Left lung (tissue), 1 donor: Measurements from ENCODE around the genes MTF1 and FHL3.

DNA sequence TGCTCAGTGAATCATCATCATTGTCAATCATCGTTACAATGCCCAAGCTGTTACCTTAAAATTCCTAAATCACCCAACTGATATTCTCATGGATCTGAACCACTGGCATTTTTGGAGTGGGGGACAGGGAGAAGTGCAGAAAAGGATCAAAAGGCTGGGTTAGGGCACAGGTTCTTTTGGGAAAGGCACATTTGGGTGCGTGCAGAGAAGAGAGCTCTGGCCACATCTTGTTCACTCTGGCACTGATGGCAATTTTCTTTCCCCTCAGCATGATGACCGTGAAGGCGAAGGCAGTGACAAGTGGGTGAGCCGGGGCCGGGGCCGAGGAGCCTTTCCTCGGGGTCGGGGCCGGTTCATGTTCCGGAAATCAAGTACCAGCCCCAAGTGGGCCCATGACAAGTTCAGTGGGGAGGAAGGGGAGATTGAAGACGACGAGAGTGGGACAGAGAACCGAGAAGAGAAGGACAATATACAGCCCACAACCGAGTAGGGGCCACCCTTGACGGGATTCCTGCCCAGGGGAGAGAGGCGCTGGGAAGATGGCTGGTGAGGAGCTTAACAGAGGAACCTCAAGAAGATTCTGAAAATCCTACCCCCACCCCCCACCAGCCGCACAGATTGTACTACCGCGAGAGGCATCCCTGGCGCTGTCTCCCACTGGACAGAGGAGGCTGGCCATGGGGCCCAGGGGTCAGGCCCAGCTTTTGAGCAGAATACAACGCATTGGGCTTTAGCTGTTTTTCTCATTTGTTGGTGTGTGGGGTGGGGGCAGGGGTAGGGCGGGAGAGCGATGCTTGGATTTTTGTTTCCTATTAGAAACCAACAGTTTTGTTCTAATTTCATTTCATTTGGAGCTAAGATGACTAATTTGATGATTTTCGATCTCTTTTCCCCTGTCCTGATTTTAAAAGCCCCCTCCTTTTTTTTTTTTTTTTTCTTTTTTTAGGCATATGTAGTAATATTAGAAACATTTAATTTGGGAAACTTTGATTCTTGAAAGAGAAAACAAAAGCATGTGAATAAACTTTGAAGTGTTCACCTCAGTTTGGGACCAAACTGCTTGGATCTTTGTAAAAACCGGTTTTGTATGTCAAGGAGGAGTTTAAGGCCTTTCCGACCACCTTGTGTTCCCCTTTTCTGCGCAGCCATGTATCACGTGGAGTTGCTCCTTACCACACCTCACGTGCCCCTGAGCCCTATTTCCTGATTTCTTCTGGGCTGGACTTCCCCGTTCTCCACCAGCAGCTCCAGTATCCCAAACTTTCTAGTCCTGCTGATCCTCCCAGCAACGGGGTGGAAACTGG, 2.2 kb upstream of the SH3D21 start:
- PRO-cap: no peak

- PRO-cap: no peak
Observed at GRCh38 chr1:36322122-36322503, 1.3 kb downstream of the EVA1B start.

DNA sequence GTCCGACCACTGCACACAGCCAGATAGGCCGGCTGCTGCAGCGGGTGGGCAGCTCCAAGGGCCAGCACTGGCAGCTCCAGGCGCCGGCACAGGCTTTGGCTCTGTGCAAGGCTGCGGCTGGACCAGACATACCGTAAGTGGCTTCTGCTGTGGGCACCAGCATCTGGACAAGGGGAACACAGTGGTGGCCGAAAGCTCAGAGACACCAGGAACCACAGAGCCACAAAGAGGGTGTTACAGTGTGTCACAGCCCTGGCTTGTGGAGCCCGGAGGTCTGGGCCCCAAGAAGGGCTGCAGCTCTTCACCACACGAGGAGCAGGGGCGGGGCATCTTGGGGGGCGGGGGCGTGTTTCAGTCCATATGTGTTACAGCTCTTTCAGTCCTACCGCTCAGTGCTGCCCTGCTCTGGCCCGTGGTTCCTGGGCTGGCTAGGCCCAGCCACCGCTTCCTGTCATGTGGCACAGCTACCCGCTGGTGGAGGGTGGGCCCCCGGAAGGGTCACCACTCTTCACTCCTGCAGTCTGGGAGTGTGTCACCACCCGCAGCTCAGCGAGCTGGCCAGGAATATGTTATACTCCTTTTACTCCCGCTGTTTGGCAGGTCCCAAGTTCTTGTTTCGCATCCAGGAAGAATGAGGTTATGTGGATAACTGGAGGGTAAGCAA, 3.2 kb upstream of the LSM10 start:
- PRO-cap: no peak

DNA sequence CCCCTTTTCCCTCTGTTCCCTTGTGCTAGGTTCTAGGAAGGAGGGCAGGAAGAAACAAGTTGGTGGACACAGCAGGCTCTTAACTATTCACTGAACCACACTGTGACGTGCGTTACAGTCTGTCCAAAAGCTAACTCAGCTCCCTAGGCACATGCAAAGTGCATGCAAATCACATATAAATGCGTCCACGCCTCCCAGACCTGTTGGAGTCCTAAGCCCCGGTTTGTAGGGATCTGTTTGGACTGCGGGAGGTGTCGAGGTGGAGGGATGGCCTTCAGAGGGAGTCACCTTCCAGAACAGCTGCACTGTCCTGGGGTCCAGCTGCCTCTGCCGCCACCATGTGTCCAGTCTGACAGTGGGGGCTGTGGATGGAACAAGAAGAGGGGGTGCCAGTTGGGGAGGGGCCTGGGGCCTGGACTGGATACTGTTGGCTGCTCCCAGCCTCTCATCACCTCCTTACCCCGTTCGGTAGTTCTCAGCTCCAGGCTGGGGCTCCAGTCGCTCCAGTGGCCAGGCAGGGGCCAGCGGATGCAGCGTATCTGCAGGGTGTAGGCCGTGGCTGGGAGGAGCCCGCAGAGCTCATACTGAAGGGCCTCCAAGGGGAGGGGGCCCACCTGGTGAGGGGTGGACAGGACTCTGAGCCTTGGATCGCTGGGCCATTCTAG, 7.7 kb upstream of the MRPS15 start:
- PRO-cap: no peak

- PRO-cap: no peak
Observed at GRCh38 chr1:37006126-37006682, 28.1 kb downstream of the GRIK3 start.

GRCh38 chr1:37014226-37014721, 20.0 kb downstream of the GRIK3 start:
- PRO-cap: unidirectional peak, minus-strand start at chr1:37014484

DNA sequence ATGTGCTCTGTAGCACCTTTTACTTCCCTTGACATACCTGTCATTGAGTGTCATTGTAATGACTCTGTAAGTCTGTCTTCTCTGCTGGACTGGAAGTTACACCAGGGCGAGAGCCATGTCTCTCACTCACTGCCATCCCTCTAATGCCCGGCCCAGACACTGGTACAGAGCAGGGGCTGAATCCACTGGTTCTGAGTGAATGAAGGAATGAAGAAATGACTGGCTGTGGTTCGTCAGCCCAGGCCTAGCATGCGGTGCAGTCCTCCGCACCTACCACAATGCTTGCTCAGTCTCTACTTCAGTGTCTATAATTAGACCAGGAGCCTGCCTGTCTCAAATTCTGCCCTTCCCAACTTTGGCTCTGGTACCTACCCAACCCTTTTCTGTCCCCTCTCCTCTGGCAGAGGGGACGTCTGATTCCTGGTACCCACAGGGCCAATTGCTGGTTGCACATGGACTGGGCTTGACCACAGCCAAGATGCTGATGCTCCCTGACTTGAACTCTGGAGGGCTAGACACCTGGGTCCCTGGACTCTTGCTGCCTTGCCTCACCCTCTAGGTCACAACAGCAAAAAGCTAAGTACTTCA, 118.2 kb upstream of the GRIK3 start:
- PRO-cap: no peak

GRCh38 chr1:37461333-37461886, 13.0 kb upstream of the ZC3H12A start:
- PRO-cap: no peak

- PRO-cap: no peak
Observed at GRCh38 chr1:37473938-37474262, 480 bp upstream of the ZC3H12A start.

DNA sequence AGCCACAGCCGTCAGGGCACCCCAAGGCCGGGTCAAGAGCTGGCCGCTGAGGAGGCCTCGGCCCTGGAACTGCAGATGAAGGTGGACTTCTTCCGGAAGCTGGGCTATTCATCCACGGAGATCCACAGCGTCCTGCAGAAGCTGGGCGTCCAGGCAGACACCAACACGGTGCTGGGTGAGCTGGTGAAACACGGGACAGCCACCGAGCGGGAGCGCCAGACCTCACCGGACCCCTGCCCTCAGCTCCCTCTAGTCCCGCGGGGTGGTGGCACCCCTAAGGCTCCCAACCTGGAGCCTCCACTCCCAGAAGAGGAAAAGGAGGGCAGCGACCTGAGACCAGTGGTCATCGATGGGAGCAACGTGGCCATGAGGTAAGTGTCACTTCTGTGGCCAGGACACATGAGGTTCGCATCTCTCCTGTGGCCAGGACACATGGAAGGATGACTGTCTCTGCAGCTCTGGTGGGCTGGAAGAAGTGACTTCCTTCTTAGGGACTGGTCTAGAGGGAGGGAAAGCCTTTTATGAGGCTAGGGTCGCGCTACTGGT, 1.3 kb downstream of the ZC3H12A start:
- PRO-cap: unidirectional peak, plus-strand start at position 137 of the sequence

GRCh38 chr1:37479253-37479557, 4.8 kb downstream of the ZC3H12A start:
- PRO-cap: no peak

- PRO-cap: no peak
Observed at GRCh38 chr1:37481236-37482147, 7.1 kb downstream of the ZC3H12A start.

DNA sequence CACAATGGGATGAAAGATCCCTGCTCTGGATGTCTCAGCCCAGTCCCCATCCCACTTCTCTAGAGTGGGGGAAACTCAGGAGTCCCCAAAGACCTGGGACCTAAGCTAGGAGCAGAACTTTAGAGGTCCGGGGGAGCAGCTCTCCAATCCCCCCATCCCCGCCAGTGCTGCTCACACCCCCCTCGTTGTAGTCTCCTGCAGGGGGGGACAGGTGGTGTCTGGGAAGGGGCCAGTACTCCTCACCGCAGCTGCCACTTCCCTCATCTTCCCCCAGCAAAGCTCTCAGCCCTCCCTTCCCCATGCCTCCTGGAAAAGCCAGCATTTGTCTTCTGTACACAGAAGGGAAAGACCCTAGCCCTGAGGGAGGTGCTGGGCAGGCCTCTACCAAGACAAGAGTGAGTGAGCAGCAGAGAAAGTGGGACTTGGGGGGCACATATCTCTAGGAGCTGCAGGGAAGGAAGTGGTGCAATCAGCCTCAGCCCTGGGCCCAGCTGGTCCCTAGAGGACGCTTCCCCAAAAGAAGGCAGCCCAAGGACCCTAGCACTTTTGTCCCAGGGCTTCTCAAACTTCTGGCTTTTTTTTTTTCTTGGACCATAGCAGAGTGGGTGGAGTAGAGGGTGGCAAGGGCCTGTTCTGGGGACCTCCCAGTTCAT, 12.3 kb downstream of the ZC3H12A start:
- PRO-cap: no peak

- PRO-cap: no peak
Observed at GRCh38 chr1:37568066-37568605, 11.4 kb downstream of the DNALI1 start.

GRCh38 chr1:37859340-37859939, at the start of gene MTF1:
TSS of gene MTF1 (minus strand) at chr1:37859592.
- PRO-cap: bidirectional peak, plus-strand start at chr1:37859764, minus-strand start at chr1:37859588

- PRO-cap: bidirectional peak, plus-strand start at chr1:37995454, minus-strand start at chr1:37995476; bidirectional peak, plus-strand start at chr1:37995806, minus-strand start at chr1:37995525
Observed at GRCh38 chr1:37995168-37995641, 5.4 kb upstream of the SF3A3 start.

DNA sequence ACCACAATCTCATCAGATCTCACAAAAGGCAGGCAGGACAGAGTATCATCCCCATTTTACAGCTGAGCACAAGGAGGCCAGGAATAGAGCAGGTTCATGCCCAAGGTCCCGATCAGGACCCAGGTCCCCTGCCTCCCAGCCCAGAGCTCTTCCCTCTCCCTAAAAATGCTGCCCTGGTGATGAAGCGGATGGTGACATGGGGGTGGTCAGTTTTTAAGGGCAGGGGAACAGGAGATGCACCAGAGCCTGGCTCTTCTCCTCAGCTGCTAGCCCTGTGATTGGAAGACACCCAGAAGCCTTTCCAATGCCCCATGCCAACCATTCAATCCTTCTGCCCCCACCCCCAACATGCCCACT, 1.7 kb downstream of the FHL3 start:
- PRO-cap: no peak

- PRO-cap: unidirectional peak, plus-strand start at chr1:38004193
Observed at GRCh38 chr1:38003975-38004393, 1.3 kb downstream of the FHL3 start.

DNA sequence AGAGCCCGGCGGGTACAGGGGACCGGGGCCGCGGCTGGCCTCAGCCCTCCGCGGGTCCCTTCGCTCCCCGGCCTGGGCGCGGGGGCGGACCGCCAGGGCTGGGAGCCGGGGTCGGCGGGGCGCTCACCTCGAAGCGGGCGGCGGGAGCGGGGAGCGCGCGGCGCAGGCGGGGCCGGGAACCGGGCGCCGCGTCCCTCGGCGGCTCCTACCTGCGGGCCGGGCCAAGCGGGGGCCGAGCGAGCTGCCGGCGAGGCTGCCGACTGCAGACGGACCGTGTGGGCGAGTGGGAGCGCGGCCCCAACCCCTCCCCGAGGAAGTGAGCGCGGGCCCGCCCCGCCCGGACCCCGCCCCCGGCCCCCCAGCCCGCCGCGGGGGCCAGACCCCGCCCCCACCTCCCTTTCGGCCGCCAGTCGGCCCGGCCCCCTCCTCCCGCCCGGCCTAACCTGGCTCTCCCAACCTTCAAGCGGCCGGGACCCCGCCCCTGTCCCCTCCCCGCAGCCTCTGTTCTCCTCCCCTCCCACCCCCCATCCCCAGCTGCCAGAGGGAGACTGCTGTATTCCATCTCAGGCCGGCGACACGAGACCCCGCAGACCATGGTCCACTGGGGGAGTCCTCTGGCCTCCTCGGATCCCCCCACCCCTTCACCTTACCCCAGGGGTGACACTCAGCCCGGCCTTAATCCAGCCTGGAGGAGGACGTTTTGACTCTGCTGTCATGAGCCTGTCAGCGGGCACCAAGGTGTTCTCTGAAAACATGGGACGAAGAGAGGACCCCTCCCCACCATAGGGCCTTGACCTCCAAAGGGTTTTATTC, at the start of gene FHL3:
FHL3 (minus strand) TSS at position 285 of the 813 bp plus-strand sequence.
- PRO-cap: bidirectional peak, plus-strand start at position 556 of the sequence, minus-strand start at position 275 of the sequence

DNA sequence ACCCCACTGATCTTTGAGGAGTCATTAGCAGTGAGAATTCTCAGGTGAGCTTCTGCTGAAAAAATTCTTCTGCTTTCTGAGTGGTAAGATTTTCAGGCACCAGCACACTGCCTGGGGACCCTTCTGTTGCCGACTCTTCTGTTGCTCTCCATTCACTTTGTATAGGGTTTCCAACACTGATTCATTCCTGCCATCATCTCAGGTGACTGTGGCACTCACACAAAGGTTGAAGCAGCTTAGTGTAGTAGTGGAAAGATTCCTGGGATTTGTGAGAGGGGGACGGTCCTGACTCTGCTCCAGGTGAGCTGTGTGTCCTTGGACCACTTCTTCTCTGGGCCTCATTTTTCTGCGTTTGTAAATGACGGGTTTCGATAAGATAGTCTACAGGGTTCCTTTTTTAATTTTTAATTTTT, 9.4 kb downstream of the UTP11 start:
- PRO-cap: no peak